NALM6 (cell line): ENCODE data around the gene UTRN.

GRCh38 chr6:142696002-142696769, 248.8 kb downstream of the HIVEP2 start:
- PRO-cap: no peak

DNA sequence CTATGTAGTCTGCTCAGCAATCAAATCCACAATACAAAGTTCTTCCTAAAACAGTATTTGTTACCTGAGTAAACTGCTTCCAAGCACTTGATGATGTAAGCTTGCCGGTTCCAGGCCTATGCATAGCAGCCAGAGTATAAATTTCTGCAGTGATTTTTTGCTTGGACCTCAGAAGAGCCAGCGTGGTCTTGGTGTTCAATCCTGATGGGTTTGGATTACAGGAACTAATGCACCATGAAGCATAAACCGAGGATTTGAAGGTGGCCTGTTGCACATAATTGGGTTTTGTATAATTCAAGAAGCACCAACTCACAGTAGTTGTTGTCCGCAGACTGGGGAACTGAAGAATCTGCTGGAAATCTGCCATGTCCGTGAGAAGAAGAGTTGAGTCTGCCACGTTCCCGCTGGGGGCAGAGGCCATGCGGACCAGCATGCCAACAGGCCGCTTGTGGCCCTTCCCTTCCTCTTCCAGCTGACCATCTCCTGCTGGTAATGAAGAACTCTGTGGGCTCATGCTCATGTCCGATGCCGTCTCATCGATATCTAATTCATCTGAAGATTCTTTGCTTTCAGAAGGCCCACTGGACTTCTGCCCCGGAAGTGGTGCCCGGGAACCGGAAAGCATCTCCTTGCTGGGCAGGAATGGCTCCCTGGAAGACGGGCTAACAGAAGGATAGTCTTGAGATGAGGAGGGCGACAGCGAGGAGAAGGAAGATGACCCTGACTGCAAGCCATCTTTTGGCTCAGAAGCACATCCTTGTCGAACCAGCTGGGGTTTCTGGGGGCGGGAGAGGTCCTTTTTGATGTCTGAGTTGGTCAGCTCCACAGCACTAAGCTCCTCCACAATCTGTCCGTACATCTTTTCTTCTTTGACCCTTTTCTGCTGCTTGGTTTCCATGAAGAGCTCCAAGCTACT, 175.2 kb downstream of the HIVEP2 start:
- PRO-cap: no peak

GRCh38 chr6:142801890-142802477, 143.0 kb downstream of the HIVEP2 start:
- PRO-cap: no peak

- PRO-cap: no peak
Observed at GRCh38 chr6:142943476-142944389, 1.2 kb downstream of the HIVEP2 start.

- PRO-cap: bidirectional peak, plus-strand start at chr6:142947989, minus-strand start at chr6:142947413
Observed at GRCh38 chr6:142947451-142948087, 2.6 kb upstream of the HIVEP2 start.

DNA sequence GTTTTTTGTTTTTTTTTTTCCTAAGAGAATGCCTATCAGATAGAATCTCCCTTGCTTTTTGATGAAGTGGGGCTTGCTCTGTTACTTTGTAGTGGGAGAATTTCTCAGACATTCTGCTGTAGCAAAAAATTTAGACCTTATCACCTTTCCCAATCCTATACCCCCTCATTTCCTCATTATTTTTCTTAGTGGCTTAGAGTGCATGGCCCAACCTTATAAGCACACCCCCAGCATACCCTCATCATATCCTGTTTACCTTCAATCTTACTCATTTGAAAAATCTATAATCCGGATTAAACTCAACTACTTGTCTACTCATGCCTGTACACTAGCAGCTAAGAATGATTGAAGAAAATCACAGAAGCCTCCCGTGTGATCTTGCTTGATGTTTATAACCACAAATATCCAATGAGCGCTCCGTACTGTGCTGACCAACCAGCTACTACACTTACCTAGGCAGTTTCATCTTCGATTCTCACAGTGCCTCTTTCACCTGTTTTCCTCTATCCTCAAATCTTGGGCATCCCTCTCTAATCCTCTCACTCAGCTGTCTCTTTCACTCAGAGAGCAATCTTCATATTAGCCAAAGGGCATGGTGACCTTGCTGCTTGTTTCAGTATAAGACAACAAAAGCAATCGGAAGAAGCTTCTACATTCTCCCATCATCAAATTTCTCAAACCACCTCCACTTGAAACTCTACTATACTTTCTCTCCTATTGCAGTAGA, 36.6 kb downstream of the AIG1 start:
- PRO-cap: no peak

DNA sequence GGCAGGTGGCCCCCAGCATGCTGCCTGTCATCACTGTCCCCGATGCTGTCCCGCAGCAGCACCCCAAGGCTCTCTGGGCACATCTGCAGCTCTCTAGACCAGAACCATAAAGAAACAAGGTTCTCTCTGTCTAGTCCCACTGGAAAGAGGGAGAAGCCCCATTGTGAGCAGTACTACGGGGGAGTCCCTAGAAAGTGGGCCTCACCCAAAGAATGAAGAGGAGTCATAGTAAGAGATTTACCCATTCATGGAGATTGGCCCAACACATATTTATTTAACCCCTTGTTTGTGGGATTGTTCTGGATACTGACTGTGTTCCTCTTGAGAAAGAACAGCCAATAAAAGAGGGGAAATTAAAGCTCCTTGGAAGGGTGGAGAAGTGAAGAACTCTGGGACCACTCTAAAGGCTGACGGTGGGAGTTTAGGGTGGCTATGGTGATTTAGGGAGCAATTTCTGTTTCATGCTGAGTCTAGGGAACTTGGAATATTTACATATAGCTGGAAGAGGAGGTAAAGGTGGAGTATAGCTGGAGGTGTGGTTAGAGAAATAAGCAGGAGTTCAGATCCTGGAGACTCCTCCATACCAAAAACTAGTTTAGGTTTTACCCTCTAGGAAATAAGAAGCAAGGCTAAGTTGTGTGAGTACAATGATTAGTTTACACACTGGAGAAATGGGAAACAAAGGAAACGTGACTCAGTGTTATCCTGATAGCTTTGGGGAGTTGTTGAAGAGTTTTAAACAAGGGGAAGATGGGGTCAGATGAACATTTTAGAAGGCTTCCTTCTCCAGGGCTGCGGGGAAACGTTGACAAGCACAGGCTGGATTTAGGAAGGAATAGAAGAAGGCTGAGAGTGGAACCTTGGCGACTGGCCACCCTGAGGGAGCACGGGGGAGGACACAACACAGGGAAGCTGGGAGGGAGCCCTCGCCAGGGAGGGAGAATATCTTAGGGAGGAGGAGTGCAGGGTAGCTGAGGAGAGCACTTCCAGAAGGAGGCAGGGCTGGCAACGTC, 134.4 kb downstream of the AIG1 start:
- PRO-cap: no peak

GRCh38 chr6:143432826-143433072, 17.7 kb downstream of the ADAT2 start:
- PRO-cap: no peak

- PRO-cap: no peak
Observed at GRCh38 chr6:143537252-143537956, 25.9 kb upstream of the FUCA2 start.

DNA sequence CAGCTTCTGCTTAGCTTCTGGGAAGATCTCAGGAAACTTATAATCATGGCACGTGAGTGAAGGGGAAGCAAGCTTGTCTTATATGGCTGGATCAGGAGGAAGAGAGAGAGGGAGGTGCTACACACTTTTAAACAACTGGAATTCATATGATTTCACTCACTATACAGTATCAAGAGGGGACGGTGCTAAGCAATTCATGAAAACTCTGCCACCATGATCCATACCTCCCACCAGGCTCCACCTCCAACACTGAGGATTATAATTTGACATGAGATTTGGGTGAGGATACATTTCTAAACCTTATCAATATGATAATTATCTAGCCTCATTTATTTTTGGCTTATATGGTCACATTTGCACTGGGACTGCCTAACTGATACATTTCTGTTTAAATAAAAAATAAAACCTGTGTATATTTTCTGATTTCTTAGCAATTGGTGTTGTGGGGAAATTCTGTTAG, 30.1 kb downstream of the PHACTR2 start:
- PRO-cap: no peak

DNA sequence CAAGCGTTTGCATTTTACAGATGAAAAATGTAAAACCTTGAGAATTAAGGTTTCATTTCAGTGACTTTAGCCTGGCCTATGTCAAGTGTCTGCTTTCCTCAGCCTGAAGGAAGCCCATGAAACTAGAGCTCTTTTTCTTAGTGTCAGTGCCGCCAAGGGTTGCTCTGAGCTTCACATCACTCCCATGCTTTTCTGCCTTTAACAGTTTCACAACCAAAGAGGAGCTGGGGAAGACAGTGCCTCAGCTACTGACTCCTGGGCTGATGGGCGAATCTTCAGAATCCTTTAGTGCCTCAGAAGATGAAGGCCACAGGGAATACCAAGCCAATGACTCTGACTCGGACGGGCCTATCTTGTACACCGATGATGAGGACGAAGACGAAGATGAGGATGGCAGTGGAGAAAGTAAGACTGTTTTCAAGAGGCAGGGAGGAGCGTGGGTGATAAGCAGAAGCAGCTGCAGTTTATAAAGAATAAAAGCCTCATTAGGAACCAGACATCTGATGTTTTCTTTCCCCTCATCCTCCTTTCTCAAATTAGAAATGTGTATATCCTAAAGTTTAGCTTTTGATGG, 71.0 kb upstream of the LTV1 start:
- PRO-cap: no peak

GRCh38 chr6:143805799-143806041, 37.4 kb upstream of the LTV1 start:
- PRO-cap: no peak

- PRO-cap: unidirectional peak, minus-strand start at chr6:143843771; unidirectional peak, minus-strand start at chr6:143843880
Observed at GRCh38 chr6:143843439-143843961, 362 bp downstream of the LTV1 start.

DNA sequence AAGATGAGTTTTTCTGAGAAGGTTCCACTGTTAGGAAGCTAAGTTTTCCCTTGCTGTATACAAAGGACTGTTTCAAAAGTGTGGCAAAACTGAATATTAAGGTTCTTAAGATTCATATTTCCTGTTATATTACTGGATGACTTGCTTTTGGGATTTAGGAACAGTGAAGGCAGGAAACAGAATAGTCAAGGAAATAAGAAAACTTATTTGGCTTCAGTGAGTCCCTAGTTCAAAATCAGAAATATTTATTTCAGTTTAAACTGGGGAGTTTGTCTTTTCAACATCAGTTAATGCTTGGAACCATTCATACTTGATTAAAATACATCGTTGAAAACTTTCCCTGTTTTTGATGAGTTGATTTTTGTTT, 298 bp upstream of the ZC2HC1B start:
- PRO-cap: no peak

- PRO-cap: no peak
Observed at GRCh38 chr6:143942063-143942716, 65.9 kb downstream of the PLAGL1 start.

DNA sequence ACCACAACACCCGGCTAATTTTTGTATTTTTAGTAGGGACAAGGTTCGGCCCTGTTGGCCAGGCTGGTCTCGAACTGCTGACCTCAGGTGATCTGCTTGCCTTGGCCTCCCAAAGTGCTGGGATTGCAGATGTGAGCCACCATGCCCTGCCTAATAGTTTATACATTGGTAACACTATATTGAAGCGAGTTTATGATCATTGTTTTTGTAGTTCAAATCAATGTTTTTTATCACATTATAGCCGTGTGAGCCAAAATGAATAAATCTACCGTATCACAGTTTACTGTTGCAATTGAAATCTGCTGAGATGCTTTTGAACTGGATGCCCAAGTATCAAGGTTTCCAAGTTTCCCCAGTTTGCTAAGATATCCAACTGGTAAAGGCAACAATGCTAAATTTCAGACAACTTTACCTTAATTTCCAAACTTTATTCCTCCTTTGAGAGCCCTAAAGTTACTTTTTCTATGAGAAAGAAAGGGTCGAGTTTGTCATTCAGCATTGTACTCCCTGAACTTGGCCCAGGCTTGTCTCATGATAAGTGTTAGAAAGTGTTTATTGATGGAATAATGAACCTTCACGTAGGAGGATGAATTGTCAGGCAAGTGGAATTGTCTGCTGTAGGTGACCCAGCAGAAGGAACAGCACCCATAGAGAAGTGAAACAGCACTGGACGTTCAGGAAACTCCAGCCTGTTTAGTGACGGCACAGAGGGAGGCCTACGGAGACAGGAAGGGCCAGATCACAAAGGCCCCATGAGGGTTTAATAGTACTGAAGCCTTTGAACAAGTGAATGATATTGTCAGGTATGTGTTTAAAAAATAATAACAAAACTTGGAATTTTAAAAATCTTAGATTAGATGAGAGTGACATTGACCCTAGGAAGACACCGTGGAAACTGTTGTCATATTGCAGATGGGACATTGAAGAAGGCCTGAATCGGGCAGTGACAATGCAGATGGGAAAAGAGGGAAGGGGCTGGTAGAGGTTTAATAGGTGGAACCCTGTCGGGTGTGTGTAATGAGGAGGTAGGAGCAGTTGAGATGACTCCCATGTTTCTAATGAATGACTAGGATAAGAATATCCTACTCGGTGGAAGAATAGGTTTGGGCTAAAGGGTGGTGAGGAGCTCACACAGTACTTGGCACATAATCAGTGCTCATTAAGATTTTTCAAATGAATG, 2.9 kb downstream of the STX11 start:
- PRO-cap: no peak

DNA sequence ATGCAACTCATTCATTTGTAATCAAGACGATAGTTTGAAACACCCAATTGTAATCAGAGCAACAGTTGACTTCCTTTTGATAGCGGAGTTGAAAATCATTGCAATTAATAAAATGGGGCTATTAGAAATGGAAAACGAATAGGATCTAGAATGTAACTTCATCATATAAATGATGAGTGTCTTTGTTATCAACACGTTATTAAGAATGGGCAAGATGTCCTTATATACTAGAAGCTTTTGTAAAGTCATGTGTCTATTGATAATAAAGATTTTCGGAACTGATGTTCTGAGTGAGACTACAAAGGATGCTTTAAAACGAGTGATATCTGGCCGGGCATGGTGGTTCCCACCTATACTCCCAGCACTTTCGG, 41.3 kb downstream of the STX11 start:
- PRO-cap: no peak

GRCh38 chr6:144284525-144285713, at the start of gene UTRN:
Gene UTRN, plus strand, starts transcription at chr6:144285335.
- PRO-cap: bidirectional peak, plus-strand start at chr6:144284911, minus-strand start at chr6:144284883; bidirectional peak, plus-strand start at chr6:144285336, minus-strand start at chr6:144285253

- PRO-cap: no peak
Observed at GRCh38 chr6:144336716-144337310, 51.7 kb downstream of the UTRN start.

DNA sequence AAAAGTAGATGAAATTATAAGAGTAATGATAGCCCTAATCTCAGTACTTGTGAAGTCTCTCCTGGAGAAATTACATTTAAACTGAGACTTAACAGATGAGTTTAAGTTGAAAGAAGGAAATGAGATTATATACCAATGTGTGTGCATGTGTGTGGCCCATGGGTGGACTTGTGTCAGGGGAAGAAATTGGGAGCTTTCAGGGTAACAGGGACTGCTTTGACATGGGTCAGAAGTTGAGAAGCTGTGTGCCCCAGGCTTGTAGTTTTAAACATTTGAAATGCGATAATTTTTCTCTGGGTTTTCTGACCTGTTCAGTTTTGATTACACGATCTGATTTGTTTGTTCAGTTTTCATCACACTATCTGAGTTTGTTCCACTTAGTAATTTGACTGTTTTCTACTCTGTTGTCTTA, 378.9 kb downstream of the UTRN start:
- PRO-cap: no peak